AG04450 (cell line): Measurements from ENCODE around the gene CCL24.

DNA sequence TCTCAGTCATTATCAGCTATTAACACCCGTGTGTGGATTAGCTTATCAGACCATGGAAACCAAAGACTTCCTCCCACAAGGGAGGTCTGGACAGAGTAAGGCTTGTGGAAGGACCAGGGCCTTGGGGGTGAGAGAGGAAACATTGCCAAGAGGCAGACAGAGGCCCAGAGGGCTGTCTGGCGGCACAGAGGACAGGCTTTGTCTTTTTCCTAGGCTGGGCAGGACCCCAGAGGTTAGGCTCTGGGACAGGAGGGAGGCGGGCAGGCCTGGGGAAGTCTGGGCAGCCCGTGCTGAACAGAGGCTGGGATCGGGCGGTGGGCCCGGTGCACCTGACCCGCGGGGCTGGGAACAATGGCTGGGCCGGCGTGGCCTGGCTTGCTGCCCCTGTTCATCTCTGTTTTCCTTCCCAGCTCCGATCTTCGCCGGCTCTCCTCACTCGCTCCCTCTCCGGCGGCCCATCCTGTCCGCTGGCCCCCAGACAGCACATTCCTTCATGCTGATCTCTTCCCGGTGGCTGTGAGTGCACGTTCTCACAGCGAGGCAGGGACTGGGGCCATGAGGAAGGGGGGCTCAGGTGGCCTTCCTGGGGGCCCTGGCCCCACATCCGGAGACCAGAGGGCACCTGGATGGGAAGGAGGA, 25.4 kb downstream of the TMEM270 start:
- CAGE, long polyA plus RNA, result no peak
- RRBS, result 5% methylated on average over 15 of the region's 22 CpGs

DNA sequence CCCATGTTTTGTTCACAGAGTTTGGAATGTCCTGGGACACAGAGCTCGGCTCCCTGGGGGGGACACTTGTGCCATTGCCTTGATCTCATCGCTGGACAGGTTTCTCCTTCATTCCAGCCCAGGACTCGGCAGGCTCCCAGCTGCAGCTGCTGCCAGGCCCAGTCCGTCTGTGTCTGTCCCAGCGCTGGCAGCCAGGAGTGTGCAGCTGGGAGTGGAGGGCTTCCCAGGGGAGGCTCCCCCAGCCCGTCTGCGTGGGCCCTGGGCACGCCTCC, 32.6 kb downstream of the TMEM270 start:
- CAGE, long polyA plus RNA, result no peak
- RRBS, result no CpG with 5 or more reads among the region's 8 CpGs

GRCh38 chr7:73985607-73985999, 42.4 kb upstream of the ELN start:
- CAGE, long polyA plus RNA, result no peak
- RRBS, result 93% methylated on average over 2 of the region's 13 CpGs

- CAGE, long polyA plus RNA, result no peak
- RRBS, result no CpG with 5 or more reads among the region's 2 CpGs
Measured at GRCh38 chr7:74053464-74053945, 25.5 kb downstream of the ELN start.

DNA sequence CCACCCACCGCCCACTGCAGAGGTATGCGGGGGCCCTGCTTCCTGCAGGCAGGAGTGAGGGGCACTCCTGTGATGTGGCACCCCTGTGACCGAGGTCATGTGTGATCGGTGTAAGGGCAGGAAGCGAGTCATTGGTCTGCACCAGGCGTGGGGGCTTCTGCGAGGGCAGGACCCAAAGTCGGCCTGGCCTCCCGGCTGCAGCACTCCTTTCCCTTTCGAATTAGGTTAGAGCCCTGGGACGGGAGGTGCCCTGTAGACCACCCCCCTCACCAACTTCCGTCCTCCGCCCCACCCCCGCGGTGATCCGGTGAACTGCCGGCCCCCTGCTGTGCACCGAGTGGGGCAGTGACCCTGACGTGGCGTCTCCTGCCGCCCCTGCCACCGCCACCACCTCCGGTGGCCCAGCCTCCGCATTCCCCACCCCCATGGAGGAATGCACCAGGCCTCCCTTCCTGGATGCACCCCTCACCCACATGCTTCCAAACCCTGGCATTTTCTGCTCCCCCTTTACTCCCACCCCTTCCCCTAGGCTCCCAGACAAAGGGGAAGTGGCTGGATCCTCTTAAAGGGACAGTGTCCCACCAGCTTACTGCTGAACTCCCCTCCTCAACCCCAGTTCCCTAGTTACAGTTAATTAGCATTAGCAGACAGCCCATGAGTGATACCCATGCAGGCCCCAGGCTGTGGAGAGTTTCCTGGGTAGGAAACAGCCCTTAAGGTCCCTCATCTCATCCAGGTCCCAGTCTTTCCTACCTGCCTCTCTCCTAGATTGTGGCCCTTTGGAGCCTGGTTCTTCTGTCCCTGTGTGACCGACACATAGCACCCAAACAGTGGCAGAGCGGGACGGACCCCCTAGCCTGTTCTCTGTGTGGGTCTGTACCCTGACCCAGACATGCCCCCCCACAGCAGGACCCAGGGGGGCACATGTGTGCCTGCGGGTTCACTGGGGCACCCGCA, 11.1 kb downstream of the LIMK1 start:
- CAGE, long polyA plus RNA, result no peak
- RRBS, result 2% methylated on average over 13 of the region's 29 CpGs

- CAGE, long polyA plus RNA, result no peak
- RRBS, result no CpG with 5 or more reads among the region's 8 CpGs
Measured at GRCh38 chr7:74279588-74280352, 9.4 kb upstream of the CLIP2 start.

DNA sequence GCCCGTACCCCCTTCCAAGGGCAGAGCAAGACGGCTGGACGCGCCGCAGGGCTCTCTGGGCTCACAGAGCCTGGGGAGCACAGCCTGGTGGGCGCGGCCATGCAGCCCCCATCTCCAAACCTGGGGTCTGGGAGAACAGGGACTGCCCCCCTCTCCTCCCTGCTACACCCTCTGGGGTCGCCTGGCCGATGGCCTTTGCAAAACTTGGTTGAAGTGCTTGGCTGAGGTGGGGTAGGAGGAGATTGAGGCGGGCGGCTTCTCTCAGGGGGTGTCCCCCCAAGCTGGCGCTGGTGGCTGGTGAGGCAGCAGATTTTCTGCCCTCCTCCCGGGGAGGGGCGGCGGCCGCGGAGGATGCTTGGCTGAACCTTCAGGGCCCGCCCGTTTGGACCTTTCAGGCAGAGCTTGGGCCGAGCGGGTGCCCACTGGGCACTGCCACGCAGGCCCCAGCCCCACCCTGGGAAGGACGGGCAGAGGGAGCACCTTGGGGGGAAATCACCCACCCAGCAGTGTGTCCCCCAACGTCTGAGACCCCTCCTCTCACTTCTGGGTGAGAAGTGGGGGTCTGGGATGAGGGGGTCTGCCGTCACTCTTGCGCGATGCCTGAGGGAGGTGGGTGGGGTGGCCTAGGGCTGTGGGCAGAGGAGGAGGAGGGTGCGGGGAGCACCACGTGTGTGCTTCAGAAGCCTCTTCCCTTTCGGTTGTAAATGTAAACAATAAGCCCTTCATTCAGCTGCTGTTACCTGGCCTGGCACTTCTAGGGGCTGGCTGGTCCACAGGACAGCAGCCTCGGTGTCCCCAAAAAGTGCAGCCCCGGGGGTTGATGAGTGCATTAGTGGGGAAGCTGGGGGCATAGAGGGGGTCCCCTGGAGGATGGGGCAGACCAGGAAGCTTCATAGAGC, 1.1 kb downstream of the CLIP2 start:
- CAGE, long polyA plus RNA, result no peak
- RRBS, result no CpG with 5 or more reads among the region's 32 CpGs

DNA sequence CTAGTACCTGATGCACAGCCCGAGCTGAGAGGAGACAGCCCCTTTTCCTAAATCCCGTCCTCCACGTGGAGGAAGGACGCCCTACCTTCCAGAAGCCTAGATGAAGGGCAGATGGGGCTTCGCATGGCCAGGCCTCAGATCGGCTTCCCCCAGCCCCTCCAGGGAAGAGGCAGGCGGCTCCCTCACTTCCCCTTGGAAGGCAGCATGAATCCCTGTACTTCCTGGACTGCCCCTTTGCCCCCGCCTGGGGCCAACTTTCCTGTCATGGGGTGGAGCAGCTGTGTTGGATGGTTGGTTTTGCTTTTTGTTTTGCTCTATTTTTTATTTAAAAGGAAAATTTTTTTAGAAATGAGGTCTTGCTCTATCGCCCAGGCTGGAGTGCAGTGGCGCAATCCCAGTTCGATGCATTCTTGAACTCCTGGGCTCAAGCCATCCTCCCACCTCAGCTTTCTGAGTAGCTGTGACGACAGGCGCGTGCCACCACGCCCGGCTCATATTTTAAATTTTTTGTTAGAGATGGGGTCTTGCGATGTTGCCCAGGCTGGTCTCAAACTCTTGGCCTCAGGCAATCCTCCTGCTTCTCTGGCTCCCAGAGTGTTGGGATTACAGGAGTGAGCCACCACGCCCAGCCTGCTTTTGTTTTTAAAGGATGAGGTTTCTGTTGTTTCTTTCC, 27.3 kb downstream of the GTF2IRD1 start:
- CAGE, long polyA plus RNA, result no peak
- RRBS, result no CpG with 5 or more reads among the region's 18 CpGs

GRCh38 chr7:74505400-74505830, 51.7 kb downstream of the GTF2IRD1 start:
- CAGE, long polyA plus RNA, result no peak
- RRBS, result 31% methylated on average over 4 of the region's 13 CpGs

DNA sequence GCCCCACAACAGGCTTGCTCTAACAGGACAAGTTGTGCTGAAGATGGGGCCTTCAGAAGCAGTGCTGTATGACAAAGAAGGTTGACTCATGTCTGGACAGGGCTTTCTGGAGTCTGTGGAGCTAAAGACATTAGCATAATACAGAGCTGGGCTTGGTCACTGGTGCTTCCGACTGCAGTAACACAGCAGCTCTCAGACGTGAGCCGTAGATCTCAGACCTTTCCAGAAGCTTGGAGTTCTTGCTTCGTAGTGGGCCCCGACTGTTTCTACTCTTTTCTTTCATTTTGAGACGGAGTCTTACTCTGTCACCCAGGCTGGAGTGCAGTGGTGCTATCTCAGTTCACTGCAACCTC, 100.5 kb downstream of the GTF2IRD1 start:
- CAGE, long polyA plus RNA, result no peak
- RRBS, result no CpG with 5 or more reads among the region's 6 CpGs

DNA sequence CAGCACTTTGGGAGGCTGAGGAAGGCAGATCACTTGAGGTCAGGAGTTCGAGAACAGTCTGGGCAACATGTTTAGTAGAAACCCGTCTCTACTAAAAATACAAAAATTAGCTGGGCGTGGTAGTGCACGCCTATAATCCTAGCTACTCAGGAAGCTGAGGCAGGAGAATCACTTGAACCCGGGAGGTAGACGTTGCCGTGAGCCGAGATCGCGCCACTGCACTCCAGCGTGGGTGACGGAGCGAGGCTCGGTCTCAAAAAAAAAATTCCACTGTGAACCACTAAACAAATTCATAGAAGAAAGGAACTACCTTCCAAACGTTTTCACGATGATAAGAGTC, 1.9 kb upstream of the GTF2I start:
- CAGE, long polyA plus RNA, result no peak
- RRBS, result no CpG with 5 or more reads among the region's 16 CpGs

DNA sequence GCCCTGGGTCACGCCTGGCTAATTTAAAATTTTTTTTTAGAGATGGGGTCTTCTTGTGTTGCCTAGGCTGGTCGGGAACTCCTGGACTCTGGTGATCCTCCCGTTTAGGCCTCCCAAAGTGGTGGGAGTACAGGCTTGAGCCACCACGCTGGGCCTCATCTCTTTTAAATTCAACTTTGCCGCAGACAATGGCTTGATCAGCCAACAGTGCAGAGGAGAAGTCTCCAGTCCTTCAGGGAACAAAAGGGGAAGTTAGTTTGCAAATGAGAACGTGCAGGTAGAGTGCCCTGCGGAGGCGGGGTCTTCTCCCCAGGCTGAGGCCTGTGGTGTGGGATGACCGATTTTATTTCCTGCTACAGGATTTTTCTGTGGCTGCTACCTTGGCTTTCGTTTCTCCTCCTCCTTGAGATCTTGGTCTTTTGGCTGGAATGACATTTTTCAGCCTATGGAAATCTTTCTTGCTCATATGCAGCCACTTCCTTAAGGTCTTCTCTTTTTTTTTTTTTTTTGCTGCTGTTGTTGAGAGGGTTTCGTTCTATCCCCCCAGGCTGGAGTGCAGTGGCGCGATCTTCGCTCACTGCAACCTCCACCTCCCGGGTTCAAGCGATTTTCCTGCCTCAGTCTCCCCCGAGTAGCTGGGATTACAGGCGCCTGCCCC, 2.3 kb downstream of the GTF2I start:
- CAGE, long polyA plus RNA, result no peak
- RRBS, result no CpG with 5 or more reads among the region's 18 CpGs

DNA sequence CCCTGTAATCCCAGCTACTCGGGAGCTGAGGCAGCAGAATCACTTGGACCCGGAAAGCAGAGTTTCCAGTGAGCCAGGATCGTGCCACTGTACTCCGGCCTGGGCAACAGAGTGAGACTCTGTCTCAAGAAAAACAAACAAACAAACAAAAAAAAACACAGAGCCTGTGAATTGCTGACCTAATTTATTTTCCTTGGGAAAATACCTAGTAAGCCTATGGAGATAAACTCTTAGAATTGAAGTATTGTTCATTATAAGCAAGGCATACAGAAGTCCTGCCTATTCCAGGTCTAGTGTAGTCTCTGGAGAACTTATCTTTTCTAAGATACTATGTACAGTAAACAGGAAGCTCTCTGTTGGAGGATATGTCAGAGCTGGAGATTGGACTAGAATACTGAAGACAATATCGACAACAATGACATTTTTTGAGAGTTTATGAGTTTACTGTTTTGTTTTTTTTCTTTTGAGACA, 14.9 kb downstream of the GTF2I start:
- CAGE, long polyA plus RNA, result no peak
- RRBS, result no CpG with 5 or more reads among the region's 5 CpGs

GRCh38 chr7:75003846-75004103, 39.3 kb downstream of the CASTOR2 start:
- CAGE, long polyA plus RNA, result no peak
- RRBS, result no CpG with 5 or more reads among the region's 13 CpGs

- CAGE, long polyA plus RNA, result no peak
- RRBS, result no CpG with 5 or more reads among the region's 14 CpGs
Measured at GRCh38 chr7:75617631-75618281, 121.0 kb downstream of the HIP1 start.

DNA sequence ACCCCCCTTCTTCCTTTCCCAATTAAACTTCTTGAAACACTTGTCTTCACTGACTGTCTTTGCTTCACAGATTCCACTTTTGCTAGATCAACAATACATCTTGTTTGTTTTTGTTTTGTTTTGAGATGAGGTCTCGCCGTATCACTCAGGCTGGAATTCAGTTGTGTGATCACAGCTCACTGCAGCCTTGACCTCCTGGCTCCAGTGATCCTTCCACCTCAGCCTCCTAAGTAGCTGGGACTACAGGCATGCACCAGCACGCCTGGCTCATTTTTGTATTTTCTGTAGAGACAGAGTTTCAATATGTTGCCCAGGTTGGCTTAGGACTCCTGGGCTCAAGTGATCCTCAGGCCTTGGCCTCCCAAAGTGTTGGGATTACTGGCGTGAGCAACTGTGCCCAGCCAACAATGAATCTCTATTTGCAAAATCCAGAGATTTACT, 59.6 kb downstream of the HIP1 start:
- CAGE, long polyA plus RNA, result no peak
- RRBS, result no CpG with 5 or more reads among the region's 4 CpGs

GRCh38 chr7:75813675-75813935, at the start of gene CCL24:
Gene CCL24, minus strand, starts transcription at chr7:75813806.
- CAGE, long polyA plus RNA, result no peak
- RRBS, result no CpG with 5 or more reads among the region's 7 CpGs

GRCh38 chr7:75907069-75907861, 7.7 kb upstream of the POR start:
- CAGE, long polyA plus RNA, result no peak
- RRBS, result no CpG with 5 or more reads among the region's 11 CpGs

- CAGE, long polyA plus RNA, result no peak
- RRBS, result 2% methylated on average over 8 of the region's 40 CpGs
Measured at GRCh38 chr7:75915381-75916509, 790 bp downstream of the POR start.

GRCh38 chr7:75951446-75951958, 36.5 kb downstream of the POR start:
- CAGE, long polyA plus RNA, result no peak
- RRBS, result no CpG with 5 or more reads among the region's 11 CpGs